PC-3 (cell line): Measurements from ENCODE around the genes AKAP12, ARMT1 and CCDC170.

- RAMPAGE, long total RNA, result no peak
Measured at GRCh38 chr6:150866896-150867356, 1.4 kb downstream of the MTHFD1L start.

GRCh38 chr6:150930854-150931345, 65.4 kb downstream of the MTHFD1L start:
- RAMPAGE, long total RNA, result no peak

DNA sequence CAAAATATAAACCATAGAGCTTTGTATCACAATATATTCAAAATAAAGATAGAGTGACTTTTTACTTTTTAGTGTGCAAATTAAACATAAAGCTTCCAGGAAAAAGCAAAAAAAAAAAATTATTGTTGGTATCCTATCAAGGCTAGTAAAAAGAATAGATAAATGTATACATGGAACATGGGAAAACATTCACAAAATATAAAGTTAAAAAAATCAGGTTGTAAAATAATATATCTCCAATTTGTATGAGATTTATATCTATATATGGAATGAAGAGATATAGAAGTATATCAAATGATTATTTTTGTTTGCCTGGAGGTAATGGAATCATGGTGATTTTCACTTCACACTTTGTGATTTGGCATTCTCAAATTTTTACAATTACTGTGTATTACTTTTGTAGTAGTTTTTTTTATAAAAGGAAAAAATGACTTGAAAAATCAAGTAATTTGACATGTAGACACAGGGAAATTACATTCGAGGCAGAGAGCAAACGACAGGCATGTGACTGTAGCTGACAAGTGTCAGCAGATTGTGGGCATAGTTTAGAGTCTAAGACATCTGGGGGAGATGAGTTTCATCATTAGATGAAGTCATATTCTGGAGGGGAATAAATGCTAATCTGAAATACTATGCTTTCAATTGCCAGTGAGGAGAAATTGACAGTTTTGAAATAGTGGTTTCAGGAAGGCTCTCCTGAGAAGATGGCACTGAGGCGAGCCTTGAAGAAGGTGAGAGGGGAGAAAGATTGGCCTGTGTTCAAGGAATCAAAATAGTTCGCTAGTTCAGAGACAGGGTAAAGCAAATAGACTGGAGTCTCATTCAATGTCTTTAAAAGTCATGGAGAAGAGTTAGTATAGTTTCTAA, 125.9 kb downstream of the MTHFD1L start:
- RAMPAGE, long total RNA, result no peak

DNA sequence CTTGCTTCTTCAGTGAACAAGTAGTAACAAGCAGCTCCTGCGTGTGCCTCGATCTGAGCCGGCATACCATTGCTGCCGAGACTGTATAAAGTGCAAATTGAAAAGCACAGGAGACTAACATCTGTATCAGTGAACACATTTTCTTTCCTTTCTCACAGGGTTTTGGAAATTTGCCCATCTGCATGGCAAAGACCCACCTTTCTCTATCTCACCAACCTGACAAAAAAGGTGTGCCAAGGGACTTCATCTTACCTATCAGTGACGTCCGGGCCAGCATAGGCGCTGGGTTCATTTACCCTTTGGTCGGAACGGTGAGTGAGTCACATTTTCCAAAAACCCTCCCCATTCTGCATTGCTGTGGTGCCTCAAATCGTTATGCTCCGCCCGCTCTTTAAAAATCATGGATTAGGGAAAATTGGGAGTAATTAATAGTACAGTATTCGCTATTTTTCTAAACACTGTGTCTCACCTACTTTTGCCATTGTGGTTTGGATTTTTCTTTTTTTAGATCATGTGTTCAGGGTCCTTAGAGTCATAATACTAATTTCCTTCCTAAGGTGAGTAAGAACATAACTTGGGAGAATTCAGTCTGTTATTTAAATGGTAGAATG, 171.4 kb downstream of the MTHFD1L start:
- RAMPAGE, long total RNA, result no peak

GRCh38 chr6:151067723-151068780, 171.7 kb upstream of the AKAP12 start:
- RAMPAGE, long total RNA, result no peak

GRCh38 chr6:151101446-151101896, 138.3 kb upstream of the AKAP12 start:
- RAMPAGE, long total RNA, result no peak

- RAMPAGE, long total RNA, result no peak
Measured at GRCh38 chr6:151154399-151154951, 85.3 kb upstream of the AKAP12 start.

DNA sequence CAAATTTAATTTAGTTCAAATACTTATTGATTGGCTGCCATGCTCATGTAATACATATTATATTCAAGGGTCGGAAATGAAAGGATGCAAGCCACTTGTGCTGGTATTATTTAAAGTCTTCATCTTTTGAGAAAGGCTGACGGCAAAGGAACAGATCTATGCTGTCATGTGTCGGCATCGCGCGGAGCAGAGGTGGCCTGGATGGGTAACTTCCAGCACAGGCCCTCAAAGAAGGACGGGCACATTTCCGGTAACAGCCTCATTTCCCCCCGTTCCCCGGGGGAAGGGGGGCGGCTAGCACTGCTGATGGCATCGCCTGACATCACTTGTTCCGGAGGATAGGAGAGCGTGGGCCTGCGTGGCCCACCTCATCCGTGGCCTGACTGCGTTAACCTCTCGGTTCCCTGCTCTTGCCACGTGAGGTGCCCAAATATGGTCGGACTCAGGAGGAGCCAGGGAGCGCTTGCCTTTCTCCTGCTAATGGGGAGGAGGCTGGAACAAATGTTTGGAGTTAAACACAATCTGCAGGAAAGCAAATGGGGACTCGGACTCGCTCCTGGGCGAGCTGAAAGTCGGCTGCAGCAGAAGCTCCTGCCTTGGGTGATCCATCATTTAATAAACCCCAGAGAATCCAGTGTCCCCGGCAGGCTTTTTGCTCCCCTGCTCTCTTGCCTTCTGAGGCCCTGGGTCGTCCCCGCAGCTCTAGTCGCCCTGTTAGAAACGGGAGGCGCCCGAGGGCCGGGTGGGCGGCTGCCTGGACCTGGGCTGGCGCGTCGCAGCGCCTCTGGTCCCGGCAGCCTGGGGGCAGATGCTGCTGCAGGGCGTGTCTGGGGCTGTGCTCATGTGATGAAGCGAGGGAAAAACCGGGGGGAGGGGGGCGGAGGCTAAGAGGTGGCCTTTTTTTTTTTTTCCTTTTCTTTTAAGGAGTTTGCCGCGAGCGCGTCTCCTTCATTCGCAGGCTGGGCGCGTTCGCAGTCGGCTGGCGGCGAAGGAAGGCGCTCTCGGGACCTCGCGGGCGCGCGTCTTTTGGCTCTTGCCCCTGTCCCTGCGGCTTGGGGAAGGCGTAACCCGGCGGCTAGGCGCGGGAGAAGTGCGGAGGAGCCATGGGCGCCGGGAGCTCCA, at the start of gene AKAP12:
Gene AKAP12, plus strand, starts transcription at position 508 of the 1,122 bp plus-strand sequence.
- RAMPAGE, long total RNA, result no peak

DNA sequence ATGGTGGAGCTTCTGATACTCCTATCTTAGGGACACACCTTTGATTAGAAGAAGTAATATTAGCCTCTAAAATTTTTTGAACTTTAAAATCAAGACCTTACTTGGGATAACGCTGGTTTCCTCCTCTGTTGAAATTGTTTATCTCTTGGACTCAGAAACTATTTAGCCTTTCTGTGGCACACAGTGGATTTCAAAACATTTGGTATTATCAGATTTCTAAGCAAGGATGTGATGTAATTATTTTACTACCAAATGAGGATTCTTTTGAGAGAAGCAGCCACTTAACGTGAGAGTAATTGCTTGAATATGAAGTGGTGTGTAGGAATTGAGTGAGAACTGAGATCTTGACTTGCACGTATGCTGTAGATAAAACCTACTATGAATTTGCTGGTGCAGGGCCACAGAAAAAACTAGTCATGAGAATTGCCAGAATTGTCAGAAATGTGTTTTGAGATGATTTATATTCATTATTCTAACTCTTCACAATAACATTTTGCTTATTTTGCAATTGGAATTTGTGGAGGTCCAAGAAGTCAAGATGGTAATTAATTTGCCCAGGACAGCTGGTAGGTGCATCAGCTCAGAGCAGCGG, 53.3 kb downstream of the AKAP12 start:
- RAMPAGE, long total RNA, result no peak

DNA sequence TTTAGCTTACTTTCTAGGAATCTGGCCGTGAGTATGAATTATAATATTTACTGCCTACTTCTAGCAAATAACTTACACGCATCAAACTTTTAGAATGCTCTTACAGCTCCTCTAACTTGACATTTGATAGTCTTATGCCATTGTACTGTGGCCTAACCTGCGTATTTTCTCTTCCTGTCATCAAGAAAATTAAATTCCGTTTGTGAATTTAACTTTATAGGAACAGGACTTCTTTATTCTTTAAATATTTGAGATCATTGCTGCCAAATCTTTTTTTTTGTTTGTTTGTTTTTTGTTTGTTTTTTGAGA, 64.9 kb downstream of the ZBTB2 start:
- RAMPAGE, long total RNA, result no peak

- RAMPAGE, long total RNA, result no peak
Measured at GRCh38 chr6:151436367-151437101, 15.4 kb downstream of the RMND1 start.

DNA sequence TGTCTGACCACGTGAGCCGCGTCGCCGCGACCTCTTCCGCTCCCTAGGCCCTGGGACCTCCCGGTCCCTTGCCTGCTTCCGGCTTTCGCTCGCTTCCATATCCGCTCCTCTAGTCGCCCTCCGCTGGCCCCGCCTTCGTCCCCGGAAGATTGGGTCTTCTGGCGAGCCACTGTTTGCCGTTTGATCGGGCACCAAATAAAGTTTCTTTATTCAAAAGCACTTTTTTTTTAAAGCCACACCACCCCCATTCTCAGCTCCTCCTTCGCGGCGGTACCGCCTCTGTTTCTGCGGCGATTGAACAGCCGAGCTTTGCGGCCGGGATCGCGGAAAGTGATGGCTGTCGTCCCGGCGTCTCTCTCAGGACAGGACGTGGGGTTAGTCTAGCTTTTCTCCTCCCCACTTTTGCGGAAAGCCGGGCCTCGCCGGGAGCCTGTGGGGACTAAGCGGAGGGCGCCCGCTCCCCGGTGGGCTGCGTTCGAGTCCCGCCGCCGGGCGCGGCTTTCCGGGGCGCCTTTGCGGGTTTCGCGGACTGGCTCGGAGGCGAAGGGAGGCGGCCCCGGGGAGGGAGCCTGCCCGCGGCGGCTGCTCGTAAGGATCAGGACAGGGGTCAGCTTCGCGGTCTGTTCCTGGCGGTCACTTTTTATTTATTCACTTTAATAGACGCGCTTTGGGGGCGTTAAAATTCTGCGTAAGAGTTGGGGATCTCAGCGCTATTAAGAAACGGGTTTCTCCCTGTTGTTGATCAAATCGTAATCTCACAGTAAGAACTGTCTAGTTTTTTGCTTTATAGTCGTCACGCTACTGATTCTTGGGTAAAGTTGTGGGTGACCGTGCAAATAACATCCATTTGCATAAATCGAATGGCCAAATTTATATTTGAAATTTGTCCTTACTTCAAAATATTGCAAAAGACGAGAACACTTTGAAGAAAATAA, at the start of gene ARMT1:
Gene ARMT1, plus strand, starts transcription at position 254 of the 935 bp plus-strand sequence.
- RAMPAGE, long total RNA, result no peak

- RAMPAGE, long total RNA, result no peak
Measured at GRCh38 chr6:151493577-151494247, at the start of gene CCDC170. TSS of gene CCDC170 (plus strand) at chr6:151494017.

GRCh38 chr6:151592635-151593343, 99.0 kb downstream of the CCDC170 start:
- RAMPAGE, long total RNA, result no peak

GRCh38 chr6:151629744-151630318, 136.0 kb downstream of the CCDC170 start:
- RAMPAGE, long total RNA, result no peak

GRCh38 chr6:151657906-151658232, 149.6 kb upstream of the ESR1 start:
- RAMPAGE, long total RNA, result no peak

DNA sequence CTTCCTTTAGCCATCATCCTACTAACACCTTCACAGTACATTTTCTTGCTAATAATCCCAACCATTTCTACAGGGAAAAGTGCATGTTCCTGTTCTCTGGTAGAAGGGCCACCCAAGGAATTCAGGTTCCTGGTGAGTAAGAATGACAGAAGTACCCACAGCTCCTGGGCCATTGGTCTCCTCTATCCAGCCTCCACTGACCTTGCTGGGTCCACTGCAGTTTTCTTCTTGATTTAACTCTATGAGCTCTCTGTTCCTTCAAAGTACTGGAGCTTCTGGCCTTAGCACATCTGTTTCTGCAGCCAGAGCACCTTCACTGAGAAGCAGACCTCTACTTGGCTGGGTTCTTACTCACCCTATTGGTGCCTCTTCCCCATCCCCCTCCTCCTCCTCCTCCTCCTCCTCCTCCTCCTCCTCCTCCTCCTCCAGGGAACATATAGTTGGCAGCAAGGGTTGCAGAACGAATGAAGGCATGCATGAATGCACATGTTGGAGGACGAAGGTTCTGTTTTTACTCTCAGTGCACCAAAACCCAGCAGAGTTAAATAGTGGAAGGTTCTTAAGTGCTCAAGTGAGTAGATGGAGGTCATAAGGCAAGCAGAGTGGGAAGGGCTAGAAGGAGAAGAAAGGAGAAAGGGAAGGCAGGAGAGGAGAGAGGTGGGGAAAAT, 141.0 kb upstream of the ESR1 start:
- RAMPAGE, long total RNA, result no peak

GRCh38 chr6:151764390-151764610, 43.2 kb upstream of the ESR1 start:
- RAMPAGE, long total RNA, result no peak

GRCh38 chr6:151814602-151814989, 7.1 kb downstream of the ESR1 start:
- RAMPAGE, long total RNA, result no peak

DNA sequence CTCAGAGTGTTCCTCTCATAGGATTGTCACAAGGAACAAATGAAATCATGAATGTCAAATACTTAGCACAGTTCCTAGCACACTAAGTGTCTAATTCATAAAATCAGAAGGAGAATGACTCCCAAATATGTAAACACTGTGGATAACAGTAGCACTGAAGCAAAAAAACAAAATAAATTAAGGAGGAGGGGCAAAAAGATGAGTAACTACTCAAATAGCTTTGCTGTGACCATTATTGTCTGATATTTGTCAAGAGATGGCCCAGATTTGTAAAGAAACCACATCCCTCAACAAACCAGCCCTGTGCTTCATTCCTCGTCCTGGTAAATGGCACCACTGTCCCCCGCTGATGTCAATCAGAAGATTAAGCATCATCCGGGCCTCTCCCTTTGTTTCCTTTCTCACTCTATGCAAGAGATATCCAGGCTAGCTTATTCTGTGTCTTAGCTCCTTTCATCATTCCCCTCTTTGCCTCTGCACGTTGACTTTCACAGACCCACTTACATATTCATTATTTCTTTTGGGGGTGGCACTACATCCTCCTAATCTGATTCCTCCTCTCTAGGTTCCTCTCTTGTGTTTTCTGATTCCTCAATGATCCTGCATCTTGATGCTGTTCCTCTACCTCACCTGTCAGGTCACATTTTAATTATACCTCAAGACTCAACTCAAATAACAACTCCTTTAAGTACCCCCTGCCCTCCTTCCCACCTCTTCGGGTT, 259.0 kb downstream of the SYNE1 start:
- RAMPAGE, long total RNA, result no peak